Duodenum (tissue), 1 donor: ENCODE results near the genes POM121 and TRIM74.

GRCh38 chr7:69625552-69626243, 27.4 kb downstream of the AUTS2 start:
- PRO-cap, result no peak

- PRO-cap, result no peak
These were observed 32.1 kb downstream of the AUTS2 start for GRCh38 chr7:69630403-69630838.

DNA sequence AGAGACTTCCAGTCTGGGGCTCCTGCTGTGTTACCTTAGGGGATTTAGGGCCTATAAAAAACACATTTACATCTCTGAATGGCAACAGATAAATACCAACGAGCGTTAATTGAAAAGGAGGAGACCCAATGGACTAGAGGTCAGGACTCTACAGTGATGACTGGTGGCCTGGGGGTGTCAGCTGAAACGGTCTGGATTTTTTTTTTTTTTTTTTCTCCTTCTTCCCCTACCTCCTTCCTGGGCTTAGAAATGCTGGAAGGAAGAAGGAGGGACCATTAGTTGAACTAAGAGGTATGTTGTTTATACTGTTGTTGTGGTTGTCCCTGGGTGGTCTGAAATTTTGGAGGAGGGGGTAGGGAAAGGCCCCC, 47.5 kb downstream of the AUTS2 start:
- PRO-cap, result no peak

DNA sequence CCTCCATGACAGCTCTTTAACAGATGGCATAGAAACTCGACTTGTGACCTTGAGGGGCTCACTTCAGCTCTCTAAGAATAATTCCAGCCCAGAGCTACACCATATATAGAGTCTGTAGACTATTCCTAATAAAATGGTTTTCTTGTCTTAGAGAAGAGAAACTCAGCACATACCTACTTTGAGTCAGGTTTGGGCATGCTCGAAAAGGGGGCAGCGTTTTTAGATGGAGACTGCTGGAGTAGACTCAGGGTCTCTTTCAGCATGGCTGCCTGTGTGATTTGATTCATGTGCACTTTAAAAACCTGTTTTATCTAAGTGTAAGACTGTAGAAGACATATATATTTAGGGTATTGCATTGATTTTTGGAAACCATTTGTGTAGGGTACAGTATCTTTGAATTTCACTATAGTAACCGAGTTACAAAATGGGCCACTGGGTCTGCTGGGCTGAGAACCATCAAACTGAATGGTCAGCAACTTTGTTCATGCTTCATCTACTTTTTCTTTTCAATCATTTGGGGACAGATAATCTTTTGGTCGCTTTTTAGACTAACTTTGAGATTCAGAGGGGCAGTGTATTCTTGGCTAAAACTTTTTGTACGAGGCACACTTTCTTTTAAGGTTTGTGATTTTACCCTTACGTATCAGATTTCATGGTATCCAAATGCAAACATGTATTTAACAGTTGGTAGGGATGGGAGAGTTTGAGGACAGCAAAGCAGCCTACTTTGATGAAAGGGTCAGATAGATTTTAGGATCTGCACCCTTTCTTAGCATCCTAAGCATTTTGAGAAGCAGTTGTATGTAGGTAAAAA, 346.1 kb downstream of the AUTS2 start:
- PRO-cap, result no peak

GRCh38 chr7:69967723-69968148, 369.5 kb downstream of the AUTS2 start:
- PRO-cap, result no peak

DNA sequence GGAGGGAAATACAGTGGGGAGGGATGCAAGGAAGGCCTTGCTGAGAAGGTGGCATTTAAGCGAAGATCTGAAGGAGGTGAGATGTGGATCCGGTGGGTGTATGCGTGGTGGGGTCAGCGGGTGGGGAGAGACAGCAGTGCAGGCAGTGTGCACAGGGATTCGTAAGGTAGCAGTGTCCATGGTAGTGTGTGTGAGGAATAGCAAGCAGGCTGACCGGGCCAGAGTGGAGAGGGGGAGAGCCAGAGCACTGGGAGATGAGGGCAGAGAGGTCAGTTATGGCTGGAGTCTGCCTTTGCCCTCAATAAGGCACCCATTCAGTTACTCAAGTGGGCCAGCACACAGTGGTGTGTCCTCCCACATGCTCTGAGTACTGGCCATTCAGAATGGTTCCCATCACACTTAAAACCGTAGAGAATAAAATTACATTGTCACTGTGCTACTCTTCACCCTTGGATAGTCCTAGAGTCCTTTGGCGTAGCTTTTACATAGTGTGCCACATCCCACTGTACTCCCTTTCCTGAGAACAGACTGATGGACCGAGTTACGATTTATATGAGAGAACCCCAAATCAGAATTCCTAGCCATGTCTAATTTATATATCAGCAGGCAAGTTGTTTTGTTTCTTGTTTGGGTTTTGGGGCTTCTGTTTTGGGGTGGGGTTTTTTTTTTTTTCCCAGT, 660.1 kb upstream of the GALNT17 start:
- PRO-cap, result no peak

DNA sequence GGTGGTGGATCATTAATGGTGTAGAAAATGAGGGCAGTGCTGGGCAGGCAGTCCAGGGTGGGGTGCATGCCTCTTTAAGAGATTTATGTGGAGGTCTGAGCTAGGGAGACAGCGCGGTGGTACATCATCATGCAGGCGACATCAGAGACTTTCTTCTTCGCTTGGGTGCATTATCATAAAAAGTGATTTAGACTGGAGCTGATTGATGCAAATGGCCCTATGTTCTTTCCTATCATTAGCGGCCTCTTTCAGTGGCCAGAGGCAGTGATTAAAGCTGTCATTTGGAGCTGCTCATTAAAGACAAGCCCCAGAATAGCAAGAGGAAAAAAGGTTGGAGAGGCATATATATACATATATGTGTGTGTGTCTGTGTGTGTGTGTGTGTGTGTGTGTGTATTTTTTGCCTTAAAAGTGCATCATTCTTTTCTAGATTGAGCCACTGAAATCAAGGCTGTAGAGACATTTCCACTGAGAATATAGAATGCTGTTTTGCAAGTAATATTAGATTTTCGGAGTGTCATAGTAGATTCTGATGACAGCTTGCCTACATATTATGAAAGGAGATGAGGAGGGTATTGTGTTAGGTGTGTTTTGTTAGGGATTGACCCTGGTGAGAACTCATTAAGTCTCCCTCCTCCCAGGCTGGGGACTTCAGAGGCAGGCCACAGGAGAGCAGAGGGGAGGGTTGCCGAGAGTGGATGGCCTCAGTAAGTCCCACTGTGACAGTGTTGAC, 518.9 kb upstream of the GALNT17 start:
- PRO-cap, result no peak

- PRO-cap, result bidirectional peak, plus-strand start at chr7:70694050, minus-strand start at chr7:70693928
These were observed 438.4 kb upstream of the GALNT17 start for GRCh38 chr7:70693219-70694271.

DNA sequence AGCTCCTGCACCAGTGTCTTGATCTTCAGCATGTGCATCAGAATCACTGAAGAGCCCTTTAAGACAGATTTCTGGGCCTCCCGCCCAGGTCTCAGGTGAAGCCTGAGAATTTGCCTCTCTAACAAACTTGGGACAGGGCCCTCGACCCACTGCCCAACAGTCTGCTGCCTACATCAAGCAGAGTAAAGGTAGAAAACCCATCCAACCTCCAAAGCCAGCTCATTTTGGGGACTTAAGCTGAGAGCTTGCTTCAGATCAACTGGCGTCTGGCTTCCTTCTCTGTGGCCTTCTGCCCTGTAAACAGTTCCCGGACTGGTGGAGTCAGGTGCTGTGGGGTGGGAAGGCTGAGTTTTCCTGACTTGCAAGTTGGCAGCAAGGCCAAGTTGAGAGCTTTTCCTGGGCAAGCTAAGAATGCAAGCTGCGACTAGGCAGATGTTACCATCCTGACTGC, 3.6 kb downstream of the GALNT17 start:
- PRO-cap, result no peak

- PRO-cap, result no peak
These were observed 171.4 kb downstream of the GALNT17 start for GRCh38 chr7:71303409-71303777.

DNA sequence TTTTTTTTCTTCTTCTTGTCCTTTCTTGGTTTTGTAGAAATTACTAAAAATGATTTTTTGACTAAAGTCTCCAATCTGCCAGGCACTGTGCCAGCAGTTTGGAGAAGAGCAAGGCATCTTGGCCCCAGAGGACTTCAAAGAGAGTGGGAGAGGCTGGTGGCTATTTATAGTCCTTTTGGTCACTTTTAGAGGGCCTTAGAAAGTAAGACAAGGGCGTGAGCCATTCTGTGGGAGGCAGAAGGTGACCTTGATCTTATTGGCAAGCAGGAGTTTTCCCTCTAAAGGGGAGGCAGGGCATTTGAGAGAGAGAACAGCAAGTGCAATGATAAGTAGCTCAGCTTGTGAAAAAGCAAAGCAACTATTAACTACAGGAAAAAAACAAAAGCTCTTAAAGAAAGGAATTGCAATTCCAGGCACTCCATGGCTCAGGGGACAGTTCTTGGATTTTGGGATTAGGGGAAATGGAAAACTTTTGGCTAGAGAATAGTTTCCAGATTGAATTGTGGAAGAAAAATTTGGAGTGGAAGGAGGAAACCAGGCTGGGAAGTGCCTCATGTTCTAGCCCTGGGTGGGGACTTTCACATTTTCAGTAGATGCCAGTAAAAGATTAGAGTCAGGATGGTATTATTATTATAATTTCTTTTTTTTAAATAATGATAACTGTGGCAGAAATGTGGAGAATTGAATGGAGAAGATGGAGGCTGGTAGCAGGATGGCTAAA, 212.1 kb downstream of the GALNT17 start:
- PRO-cap, result no peak

- PRO-cap, result no peak
These were observed 601.3 kb downstream of the GALNT17 start for GRCh38 chr7:71733195-71733723.

DNA sequence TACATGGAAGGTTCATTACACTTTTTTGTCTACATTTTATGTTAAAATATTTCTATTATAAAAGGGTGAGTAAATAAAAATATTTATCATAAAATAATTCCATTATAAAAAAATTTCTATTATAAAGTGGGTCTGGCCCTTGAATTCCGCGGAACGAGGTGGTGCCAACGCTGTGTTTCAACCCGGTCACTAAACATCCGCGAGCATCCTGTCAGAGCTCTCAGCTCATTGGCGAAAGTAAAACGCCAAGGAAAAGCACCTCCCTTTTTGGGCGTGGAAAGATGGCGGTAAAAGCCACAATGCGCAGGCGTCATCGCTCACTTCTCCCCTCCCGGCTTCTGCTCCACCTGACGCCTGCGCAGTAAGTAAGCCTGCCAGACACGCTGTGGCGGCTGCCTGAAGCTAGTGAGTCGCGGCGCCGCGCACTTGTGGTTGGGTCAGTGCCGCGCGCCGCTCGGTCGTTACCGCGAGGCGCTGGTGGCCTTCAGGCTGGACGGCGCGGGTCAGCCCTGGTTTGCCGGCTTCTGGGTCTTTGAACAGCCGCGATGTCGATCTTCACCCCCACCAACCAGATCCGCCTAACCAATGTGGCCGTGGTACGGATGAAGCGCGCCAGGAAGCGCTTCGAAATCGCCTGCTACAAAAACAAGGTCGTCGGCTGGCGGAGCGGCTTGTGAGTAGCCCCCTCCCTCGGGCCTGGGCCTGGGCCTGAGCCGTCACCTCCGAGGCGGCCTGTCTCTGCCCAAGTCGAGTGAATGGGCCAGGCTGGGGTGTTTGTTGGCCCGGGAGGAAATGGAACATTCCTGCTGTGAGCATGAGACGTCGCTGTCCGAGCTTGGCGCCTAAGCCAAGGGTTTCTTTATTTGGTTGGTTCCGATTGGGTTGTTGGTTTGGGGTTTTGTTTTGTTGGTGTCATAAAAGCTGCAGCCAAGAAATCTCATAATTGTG, 1.4 kb upstream of the TYW1B start:
- PRO-cap, result unidirectional peak, plus-strand start at position 323 of the sequence; unidirectional peak, plus-strand start at position 377 of the sequence; unidirectional peak, minus-strand start at position 794 of the sequence

DNA sequence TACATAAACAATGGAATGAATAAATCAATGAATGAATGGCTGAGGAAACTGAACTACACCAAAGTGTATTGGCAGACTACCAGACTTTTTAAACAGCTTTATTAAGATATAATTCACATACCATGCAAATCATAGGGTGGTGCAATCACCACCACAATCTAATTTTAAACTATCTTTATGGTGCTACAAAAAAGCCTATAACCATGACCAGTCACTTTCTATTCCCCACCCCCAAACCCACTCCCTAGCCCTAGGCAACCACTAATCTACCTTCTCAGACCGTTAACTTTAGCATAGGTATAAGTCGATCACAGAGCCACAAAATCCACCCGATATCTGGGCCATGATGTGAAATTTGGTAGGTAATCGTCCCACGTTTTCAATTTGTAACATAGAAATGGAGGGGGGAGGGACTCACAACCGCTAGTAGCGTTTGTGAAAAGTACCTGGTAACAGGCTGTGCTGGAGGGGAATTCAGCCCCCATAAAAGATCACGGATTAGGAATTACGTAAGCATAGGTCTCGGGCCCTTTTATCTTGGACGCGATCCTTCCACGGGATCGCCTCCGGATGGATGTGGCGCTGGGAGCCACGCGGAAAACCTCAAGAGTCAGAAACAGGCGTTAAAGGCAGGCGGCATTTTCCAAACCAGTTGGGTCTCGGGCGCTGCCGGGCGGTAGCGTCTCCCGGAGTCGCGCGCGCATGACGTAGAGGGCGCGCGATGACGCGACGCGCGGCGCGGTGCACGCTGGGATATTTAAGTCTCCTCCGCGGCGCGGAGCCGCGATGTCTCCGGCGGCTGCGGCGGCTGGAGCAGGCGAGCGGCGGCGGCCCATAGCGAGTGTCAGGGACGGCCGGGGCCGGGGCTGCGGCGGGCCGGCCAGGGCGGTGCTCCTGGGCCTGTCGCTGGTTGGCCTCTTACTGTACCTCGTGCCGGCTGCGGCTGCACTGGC, at the start of gene POM121:
TSS of gene POM121 (plus strand) at position 760 of the 953 bp plus-strand sequence.
- PRO-cap, result bidirectional peak, plus-strand start at position 786 of the sequence, minus-strand start at position 704 of the sequence

DNA sequence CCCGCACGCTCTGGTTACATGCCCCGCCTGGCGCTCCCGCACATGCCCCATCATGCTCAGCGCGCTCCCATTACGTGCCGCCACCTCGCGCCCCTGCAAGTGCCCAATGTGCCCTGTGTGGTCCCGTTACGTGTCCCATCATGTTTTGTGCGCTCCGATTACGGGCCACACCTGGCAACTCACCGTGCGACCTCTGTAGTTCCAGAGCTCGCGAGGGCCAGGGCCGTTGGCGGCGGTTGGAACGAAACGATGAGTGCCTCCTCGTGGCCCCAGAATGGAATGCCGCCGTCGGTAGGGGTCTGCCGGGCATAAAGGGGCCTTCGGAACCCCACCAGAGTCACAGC, at the start of gene TRIM74:
TSS of gene TRIM74 (minus strand) at position 58 of the 344 bp plus-strand sequence.
- PRO-cap, result no peak

GRCh38 chr7:73005346-73006494, 23.8 kb downstream of the SPDYE8 start:
- PRO-cap, result unidirectional peak, minus-strand start at chr7:73005933

- PRO-cap, result no peak
These were observed 406 bp downstream of the NSUN5 start for GRCh38 chr7:73308115-73308724.

DNA sequence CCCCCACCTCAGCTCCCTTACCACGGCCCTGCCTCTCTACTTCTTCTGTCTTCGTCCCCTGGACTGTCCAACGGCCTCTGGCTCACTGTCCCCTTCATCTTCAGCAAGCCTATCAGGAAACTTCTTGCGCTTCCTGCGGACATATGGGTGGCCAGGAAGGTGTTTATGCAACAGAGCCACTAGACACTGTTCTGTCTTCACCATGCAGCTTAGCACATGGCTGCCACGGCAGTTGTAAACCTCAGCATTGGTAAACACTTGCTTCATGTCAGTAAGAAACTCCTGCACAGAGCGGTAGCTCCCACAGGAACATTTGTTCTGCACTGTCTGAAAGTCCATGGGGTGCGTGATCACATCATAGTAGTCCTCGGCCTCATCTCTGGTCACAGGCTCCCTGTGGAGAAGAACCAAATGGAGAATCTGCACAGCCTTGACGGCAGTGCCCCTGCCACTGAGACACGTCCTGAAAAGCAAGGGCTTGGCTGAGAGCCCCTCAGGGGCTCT, 8.6 kb downstream of the FZD9 start:
- PRO-cap, result no peak

DNA sequence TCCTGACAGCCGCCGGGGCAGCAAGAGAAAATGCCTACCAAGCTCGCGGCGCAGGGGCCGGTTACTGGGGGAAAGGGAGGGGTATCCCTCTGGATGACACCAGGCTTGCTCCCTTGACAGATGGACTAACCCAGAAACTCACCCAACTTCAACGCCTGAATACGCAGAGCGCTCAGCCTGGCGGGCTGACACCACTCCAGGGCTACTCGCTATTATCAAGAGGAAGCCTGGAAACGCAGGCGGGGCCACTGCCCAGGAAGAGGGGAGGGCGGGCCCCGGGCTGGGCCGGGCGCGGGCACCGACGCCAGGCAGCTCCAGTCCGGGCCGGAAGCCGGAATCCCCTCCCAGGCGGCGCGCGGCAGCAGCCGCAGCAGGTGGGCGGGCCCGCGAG, 596 bp downstream of the BCL7B start:
- PRO-cap, result bidirectional peak, plus-strand start outside the sequence, minus-strand start at position 338 of the sequence

- PRO-cap, result no peak
These were observed 17.7 kb upstream of the TBL2 start for GRCh38 chr7:73595902-73596719.